T47D (cell line): ENCODE measurements around the genes GPRC5D and GSG1.

DNA sequence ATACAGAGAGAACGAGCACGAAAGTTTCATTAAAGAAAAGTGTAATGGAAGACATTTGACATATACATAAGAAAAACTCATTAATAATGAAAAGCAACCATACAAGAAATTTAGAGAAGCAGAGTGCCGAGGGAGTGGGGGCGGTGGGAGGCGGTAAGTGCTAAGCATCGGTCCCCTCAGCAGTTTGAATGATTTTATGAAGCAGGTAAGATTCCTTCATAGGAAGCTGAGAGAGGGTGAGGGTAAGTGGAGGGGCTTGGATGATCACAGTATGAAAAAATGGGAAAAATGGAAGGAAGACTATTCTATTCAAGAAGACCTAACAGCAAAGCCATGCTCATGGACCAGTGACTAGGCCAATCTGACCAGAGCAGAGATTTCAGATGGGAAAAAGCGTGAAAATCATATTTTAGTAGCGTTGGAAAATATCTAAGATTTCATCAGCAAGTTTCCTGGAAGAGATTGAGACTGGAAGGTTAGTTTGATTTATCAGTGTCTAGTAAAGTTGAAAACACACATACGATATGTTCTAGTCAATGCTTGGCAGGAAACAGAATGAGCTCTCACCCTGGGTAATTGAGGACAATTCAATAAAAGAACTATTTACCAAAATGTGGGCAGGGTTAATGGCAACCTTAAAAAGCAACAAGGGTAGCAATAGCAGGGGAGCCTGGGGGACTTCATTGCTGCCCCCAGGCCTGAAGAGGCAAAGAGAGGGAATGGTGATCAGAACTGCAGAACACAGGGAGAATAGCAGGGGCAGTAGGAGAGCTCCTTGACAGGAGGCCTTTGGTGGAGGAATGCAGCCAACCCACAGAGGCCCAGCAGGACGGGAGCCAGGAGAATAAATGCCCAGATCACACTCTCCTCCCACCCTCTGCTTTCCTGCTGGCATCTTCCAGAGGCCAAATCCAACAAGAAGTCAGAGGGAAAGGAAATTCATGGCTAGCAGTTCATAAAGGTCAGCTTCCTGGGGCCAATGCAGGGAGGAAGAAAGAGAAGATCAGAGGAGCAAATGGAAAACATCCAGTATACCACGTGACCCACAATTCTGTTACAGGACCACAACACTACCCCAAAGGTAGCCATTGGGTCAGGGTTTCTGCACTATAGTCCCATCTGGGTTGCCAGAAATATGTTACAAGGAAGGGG lies 27.4 kb upstream of the LRP6 start:
- RRBS = no CpG with 5 or more reads among the region's 11 CpGs

DNA sequence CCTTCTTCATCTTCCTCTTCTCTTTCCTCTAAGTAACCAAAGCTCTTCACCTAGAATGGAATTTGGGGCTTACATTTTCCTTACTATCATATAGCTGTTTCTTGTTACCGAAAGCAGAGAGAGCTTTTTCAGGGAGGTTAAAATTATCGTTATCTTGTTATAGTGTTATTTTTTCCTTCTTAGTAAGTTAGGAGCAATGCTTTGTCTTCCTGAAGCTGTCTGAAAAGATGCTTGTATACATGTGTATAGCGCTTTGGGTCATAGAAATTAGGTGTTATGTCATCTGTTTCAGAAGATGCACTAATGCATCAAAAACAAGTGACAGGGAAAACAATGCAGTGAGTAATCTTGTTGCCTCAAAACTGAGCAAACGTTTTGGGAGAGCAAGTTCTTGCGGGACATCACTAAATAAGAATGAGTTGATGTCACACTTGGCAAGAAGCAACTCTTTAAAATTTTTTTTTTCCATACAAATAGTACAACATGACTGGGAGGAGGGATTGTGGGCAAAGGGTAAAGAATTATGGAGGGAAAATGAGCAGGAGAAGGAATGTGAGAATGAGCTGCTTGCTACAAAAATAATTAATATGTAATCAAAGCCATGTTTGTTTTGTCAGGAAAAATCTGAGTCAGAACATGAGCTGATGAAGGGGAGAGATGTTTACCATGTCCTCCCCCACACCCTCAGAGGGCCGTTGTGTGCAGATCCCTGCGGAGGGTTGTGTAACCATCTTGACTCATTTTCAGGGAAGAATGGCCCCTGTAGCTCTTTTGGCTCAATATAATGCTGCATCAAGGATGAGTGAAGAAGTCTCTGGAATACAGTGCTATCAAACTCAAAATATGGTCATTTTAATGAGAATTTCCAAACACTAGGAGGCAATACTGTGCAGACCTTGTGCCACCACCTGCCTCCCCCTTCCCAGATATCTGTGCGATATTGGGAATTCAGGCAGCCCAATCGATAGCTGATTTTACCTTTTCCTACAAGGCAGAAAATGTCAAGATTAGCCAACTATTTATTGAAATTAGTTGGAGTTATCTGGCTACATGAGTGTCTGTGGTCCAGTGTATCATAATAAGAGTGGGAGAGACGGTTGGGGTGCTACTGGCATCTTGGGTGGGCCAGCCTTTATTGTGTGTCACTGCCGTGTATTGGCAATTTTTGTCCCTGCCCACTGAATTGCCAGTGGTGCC lies 41.4 kb downstream of the BORCS5 start:
- RRBS = no CpG with 5 or more reads among the region's 11 CpGs

DNA sequence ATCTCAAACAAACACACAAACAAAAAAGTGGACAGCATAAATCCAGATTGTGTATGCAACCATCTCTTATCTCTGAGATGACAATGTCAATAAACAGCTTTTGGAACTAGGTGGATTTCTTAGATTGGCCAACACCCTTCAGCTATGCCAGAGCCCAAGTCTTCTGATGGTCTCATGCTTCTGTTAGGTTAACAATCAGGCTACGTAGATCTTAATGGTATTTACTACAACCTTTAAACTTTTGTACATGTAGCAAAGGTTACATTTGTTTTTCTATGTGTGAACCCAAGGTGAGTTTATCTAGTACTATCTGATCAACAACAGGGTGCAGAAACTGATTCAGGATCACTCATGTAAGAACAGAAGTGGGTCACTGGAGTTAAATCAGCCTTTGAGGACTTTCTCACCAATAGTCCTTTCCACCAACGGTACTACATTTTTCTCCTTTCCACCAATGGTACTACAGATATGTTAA lies 73.5 kb downstream of the DUSP16 start:
- RRBS = no CpG with 5 or more reads among the region's 2 CpGs

- RRBS = no CpG with 5 or more reads among the region's 2 CpGs
Measured at GRCh38 chr12:12507137-12507627, 55.5 kb downstream of the DUSP16 start.

GRCh38 chr12:12561377-12562527 lies 911 bp downstream of the DUSP16 start:
- RRBS = 3% methylated on average over 27 of the region's 106 CpGs

GRCh38 chr12:12563455-12563911 lies 820 bp upstream of the DUSP16 start:
- RRBS = no CpG with 5 or more reads among the region's 9 CpGs

DNA sequence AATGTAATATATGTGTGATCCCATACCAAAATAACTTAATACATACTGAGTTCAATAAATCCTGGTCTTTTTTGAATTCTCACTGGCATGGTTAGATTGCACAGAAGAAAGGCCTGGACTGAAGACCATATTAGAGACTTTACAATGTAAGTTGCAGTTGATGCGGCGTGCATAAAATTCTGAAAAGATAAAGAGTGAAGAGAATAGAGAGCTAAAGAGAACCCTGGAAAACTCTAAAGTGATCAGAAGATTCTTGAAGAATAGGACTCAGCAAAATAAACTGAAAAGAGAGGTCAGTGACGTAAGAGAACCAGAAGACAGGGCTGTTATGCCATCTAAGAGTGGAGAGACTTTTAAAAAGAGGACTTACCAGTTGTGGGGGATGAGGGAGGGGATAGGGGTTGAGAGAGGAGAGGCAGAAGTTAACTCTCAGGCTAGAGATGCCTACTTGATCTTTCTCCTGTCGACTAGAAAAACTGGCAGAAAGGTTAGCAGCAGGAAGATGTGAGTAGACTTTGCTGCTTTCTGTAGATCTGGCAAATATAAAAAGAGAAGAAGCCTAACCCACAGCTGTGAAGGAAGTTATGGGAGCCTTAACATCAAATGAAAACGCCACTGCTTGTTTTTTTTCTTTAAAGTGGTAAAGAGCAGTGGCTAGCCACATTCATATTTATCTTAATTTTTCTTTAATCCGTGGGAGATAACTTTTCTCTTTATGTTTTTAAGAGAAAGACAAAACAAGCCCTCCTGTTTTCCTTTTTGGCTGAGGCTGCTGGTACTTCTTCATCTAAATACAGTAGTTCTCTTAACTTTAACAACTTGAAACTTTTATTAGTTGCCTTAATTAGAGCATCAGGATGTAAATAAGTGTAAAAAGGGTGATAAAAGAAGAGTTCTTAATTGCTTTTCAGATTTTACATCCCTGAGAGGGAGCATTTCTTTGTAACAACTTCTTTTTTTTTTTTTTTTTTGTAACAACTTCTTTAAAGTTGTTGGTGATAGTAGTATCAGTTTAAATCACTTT lies 10.8 kb downstream of the CREBL2 start:
- RRBS = no CpG with 5 or more reads among the region's 6 CpGs

DNA sequence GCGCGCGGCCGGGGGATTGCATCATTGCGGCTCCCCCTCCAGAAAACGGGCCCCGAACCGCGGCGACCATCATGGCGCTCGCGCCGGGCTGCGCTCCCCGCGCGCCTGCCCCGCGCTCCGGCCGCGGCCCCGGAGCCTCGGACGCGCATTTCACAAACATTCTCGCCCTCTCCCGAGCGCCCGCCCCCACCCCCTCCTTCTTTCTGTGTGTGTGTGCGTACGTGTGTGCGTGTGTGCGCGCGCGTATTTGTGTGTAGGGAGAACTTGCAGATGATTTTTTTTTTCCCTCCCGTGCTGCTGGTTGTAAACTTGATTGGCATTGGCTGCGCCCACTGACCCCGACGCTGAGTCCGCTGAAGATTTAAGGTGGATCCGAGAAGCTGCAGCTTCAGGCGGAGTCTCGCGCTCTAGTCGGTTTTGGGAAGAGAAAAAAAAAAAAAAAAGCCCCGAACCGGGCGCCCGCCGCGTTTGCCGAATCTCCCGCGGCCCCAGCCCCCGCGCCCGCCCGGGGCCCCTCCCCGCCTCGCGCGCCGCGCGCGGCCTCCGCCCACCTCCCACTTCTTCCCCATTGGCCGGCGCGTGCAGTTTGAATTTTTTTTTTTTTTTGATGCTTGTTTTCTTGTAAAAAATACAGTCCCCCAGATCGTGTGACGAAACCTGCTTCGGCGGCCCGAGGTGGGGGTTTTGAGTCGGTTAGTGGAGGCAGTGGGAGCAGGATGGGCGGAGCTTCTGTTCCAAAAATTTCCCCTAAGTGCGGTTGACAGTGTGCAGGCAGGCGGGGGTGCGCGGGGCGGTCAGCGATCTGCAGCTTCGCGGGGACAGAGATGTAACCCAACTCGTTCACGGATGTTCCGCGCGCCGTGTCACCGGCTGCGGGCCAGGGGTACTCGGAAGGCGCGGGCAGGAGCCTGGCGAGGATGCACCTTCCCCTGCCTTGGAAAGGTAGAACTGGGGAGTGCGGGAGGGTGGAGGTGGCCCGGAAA lies 8.3 kb downstream of the CDKN1B start:
- RRBS = 1% methylated on average over 27 of the region's 102 CpGs

DNA sequence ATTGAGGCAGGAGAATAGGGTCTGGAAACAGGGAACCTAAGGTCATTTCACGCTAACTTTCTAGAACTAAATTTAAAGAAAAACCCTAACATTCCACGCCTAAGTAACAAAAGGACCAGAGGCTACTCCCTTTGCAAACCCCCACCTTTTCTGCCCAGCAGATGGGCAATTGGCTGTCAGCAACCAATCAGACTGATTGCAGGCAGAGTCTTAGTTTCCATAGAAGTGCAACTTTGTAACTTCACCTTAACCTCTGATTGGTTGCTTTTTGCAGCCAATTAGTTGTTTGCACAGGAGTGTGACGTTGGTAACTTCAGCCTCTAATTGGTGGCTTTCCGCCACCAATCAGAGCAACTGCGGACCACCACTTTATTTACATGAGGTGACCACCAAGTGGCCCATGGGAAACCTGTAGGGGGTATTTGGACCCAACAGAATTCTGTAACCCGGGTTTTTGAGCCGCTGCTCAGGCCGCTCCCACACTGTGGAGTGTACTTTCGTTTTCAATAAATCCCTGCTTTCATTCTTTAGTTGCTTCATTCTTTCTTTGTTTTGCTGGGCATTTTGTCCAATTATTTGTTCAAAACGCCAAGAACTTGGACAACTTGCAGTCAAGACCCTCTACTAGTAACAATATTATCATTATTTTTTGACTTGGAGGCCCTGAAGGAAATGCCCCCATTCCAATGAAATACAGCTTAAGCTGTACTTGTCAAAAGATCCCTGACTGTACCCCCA lies 32.3 kb downstream of the CDKN1B start:
- RRBS = no CpG with 5 or more reads among the region's 10 CpGs

GRCh38 chr12:12786426-12786605 lies 857 bp downstream of the APOLD1 start:
- RRBS = no CpG with 5 or more reads among the region's 1 CpG

DNA sequence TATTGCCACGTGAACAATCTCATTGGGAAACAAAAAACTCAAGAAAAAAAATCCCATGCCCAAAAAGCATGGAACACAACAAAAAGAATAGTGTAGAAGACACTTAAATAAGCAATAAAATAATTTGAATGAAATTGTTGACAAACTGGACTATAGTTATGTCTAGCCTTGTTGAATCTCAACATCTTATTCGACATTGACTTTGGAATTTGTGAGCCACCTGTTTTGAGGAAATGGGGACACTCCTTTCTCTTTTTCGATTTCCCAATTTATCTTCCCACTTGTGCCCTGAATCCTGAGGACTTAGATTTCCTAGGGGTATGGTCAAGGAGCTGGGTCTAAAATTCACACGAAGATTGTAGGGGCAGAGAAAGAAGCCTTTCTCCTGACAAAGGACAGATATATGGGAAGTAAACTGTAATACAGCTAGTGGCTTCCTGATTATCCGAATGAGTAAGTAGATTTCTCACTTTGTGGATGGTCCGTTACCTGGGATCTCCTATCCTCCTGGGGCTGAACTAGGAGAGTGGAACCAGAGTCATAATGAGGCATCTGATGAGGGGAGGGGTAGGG lies 14.1 kb downstream of the GPRC5A start:
- RRBS = no CpG with 5 or more reads among the region's 6 CpGs

- RRBS = no CpG with 5 or more reads among the region's 8 CpGs
Measured at GRCh38 chr12:12951875-12952621, at the start of gene GPRC5D. GPRC5D (minus strand) TSS chr12:12952170.

GRCh38 chr12:13087607-13088845 lies 15.4 kb downstream of the GSG1 start:
- RRBS = no CpG with 5 or more reads among the region's 12 CpGs

- RRBS = no CpG with 5 or more reads among the region's 8 CpGs
Measured at GRCh38 chr12:13103413-13104063, at the start of gene GSG1. GSG1 (minus strand) TSS chr12:13103667.

DNA sequence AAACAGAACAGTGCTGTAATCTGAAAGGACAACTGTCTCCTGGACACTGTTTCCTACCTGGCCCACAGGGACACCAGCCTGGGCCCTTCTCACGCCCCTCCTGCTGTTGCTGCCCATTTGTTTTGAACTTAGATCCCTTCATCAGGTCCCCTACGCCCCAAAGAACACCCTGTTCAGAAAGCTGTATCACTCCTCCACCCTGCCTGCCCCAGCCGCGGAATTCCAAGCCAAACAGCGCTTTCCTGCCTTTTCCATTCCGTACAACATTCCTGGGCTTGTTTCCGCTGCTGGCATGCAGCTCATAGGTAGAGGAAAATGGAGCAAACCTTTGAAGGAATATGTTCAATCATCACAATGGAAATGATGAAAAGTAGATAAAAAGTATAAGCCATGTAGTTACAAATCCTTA lies 12.8 kb upstream of the GSG1 start:
- RRBS = no CpG with 5 or more reads among the region's 7 CpGs

GRCh38 chr12:13195773-13196307 lies 686 bp upstream of the EMP1 start:
- RRBS = no CpG with 5 or more reads among the region's 2 CpGs

GRCh38 chr12:13205609-13206907 lies 9.5 kb downstream of the EMP1 start:
- RRBS = no CpG with 5 or more reads among the region's 4 CpGs

DNA sequence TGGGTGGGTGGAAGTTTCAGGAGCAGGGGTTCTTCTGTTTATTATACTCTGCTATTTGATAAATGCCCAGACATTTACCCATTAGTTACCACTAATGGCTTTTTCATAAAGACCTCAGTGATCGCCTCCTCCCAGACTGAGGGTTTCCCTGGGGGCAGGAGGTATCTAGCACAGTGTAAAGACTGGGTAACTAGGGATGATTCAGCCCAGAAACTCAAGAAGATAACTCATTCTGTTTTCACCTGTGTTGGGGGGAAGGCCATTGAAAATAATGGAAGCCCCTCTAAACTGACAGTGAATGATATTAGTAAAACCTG lies 11.7 kb downstream of the EMP1 start:
- RRBS = no CpG with 5 or more reads among the region's 1 CpG

DNA sequence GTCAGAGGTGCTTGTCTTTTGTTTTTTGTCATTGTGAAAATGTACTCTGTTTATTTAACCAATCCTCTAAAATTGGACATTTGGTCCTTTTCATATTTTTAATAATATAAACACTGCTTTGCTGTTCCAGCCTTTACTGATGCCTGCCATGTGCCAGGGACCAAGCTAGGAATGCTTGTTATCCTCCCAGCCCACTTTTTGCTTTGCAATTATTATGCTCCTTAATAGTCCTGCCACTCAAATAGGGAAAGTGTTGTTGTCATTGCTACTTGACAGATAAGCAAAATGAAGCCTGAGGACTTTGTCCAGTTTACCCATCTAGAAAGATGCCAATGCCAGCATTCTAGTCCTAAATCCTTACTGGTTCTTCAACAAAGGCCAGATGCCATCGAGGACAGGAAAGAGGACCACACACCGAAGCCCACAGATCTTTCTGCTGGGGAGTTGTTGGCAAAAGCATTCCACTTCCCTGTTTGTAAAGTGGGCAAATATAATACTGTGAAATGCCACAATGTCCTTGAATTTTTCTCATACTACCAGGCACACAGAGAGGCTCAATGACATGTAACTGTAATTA lies 246.5 kb downstream of the EMP1 start:
- RRBS = no CpG with 5 or more reads among the region's 2 CpGs

GRCh38 chr12:13534701-13535181 lies 338.2 kb downstream of the EMP1 start:
- RRBS = no CpG with 5 or more reads among the region's 6 CpGs